NT2/D1 (cell line): ENCODE measurements around the genes ZFHX2, PCK2, PSME2, RNF31, IRF9 and GZMB.

DNA sequence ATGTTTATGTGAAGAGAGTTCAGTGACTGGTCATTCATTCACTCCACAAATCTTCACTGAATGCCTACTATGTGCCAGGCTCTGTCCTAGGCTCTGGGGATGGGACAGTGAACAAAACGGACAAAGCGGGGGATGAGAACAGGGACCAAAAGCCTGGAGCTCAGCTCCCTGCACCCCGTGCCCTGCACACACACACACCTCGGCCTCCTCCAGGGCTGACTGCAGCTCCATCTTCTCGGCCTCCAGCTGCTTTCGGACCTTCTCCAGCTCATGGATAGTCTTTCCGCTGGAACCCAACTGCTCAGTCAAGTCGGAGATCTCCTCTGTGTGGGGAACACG is 8.6 kb upstream of the MYH6 start:
- RRBS, 2 experiments = no CpG with 5 or more reads among the region's 9 CpGs

DNA sequence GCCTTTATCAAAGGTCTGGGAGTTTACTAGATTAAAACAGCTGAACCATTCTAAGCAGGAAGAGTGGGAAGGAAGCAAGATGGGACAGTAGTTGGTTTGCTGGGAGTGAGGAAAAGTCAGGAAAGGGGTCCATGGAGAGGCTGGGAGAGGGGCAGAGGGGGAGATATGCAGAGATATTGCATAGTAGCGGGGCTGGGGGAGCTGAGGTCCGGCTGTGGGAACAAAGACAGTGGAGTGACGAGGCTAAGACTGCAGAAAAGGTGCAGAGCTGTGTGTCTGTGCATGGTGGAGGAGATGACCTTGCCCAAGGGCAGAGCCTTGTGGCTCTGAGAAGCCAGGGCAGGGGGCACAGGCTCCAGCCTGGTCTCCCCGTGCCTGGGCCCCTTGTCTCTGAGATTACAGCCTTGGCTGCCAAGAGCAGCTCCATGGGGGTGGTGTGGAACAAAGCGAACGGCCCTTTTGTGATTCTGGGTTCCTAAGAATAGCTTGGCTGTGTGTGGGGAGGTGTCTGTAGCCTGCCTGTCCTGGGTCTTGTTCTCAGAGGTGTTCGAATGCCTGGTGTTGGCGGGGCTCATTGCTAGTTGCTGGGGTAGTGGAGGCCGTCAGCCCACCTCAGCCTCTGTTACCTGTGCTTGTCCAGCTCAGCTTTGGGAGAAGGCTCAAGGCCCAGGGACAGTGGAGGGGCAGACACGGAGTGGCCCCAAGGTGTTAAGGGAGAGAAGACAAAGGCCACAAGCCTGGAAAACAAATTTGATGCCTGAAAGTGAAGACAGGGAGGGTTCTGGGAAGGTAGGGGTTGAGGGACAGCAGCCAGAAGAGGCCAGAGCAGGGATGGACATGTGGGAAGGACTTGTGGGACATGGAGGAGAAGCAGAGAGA is 7.2 kb upstream of the MYH7 start:
- RRBS, 2 experiments = no CpG with 5 or more reads among the region's 10 CpGs

- RRBS, 2 experiments = no CpG with 5 or more reads among the region's 13 CpGs
Observed at GRCh38 chr14:23537078-23537737, 14.4 kb downstream of the ZFHX2 start.

- RRBS, 2 experiments = 3 to 5% methylated on average over 30 to 32 of the region's 73 CpGs
Observed at GRCh38 chr14:23550963-23552010, at the start of gene ZFHX2. Gene ZFHX2 (minus strand): TSS chr14:23551765.

- RRBS, 2 experiments = 3 to 5% methylated on average over 10 to 12 of the region's 41 CpGs
Observed at GRCh38 chr14:23566561-23567666, 677 bp downstream of the AP1G2 start.

GRCh38 chr14:23613944-23614440 is 22.2 kb upstream of the DHRS2 start:
- RRBS, 2 experiments = no CpG with 5 or more reads among the region's 2 CpGs

DNA sequence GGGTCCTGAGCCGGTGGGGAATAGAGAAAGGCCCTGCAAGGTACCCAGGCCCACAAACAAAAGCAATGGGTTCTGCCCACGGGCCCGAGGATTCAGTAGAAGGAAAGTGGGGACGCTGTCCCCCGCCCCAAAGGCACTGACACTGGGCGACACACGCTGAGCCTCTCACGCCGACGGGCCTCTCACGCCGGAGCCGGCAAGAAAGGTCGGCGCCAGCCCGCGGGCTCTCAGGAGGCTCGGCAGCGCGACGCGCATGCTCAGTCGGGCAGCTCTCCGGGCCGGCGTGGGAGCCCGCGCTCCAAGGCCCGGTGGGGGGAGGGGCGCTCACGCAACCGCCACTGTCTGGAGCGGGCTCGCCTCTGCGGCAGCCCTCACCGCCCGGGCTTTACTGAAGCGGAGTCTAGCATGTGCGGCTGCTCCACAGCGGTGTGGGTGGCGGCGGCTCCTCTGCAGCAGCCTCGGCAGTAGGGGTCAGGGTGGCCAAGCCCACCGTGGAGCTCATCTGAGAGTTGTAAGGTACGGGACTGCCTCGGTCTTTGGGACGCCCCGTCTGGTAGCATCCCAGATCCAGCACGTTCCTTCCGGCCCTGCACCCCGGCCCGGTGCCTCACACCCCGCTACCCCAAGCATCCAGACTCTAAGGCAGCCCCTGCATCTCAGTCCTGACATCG is 16.2 kb downstream of the DHRS4 start:
- RRBS, 2 experiments = no CpG with 5 or more reads among the region's 54 CpGs

- RRBS, 2 experiments = no CpG with 5 or more reads among the region's 7 CpGs
Observed at GRCh38 chr14:24067504-24068181, 3.7 kb upstream of the CPNE6 start.

DNA sequence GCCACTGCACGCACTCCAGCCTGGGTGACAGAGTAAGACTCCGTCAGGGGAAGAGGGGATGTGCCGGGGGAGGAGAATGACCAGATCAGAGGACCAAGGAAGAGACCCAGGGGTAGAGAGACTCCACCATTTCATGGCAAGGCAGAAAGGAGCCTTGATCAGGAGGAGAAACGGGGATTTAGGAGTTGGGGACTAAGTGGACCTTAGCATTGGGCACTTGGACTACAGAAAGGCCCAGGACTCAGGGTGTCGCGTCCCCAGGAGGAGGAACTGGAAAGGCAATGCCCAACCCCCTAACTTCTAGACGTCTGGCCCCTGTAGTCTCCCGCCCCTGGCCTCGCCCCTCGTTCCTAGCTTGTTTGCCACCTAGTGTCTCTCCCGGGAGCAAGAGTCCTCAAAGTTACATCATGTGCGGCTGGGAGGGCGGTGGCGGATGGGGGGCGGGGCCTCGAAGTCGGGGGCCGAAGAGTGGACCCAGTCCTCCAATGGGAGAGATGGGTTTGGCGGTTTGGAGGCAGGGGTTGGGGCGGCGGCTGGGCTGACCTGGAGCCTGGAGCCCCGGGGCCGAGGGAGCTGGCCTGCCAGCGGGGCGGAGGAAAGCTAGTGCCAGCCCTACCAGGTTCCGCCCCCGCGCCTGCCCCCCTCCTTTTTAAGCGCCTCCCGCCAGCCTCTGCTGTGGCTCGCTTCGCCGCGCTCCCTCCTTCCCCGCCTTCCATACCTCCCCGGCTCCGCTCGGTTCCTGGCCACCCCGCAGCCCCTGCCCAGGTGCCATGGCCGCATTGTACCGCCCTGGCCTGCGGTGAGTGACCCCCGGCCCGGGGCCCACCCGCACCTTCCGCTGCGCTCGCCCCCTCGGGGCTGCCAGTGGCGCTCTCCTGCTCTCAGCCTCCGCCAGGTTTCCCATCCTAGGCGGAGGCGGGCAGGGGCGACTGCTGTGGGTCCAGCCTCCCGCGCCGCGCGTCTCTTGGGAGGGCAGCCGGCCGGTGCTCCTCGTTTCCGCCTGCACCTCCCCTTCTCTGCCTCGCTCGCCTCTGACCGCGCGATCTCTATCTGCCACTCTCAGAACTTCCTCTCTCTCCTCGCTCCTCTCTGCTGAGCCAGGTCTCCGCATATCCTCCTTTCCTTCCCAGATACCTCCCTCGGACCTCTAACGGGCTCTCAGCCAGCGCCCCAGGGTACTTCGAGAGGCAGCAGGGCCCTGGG is at the start of gene PCK2:
Gene PCK2, plus strand, starts transcription at position 676 of the 1,203 bp plus-strand sequence.
- RRBS, 2 experiments = no CpG with 5 or more reads among the region's 74 CpGs

- RRBS, 2 experiments = 96 to 97% methylated on average over 5 of the region's 14 CpGs
Observed at GRCh38 chr14:24103281-24103828, 9.2 kb downstream of the PCK2 start.

GRCh38 chr14:24138729-24139264 is 2.6 kb downstream of the EMC9 start:
- RRBS, 2 experiments = 96 to 100% methylated on average over 4 of the region's 7 CpGs

GRCh38 chr14:24146461-24147415 is at the start of gene PSME2:
Gene PSME2 (minus strand): TSS chr14:24146610.
- RRBS, 2 experiments = under 1 to 2% methylated on average over 13 of the region's 50 CpGs

DNA sequence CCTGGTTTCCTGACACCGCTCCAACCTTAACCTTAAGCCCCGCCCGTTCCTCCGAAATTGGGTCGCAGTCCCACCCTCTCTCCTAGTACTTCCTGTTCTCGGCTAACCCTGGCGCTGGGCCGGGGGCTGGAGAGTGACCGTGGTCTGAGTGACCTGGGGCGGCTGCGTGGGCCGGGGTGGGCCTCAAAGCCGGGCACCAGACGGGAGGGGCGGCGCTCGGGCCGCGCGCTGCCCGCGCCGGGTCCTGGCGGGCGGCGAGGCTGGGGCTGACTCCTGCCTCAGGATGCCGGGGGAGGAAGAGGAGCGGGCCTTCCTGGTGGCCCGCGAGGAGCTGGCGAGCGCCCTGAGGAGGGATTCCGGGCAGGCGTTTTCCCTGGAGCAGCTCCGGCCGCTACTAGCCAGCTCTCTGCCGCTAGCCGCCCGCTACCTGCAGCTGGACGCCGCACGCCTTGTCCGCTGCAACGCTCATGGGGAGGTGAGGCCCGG is at the start of gene RNF31:
Gene RNF31, plus strand, starts transcription at position 83 of the 486 bp plus-strand sequence.
- RRBS, 2 experiments = 1% methylated on average over 29 to 32 of the region's 45 CpGs

- RRBS, 2 experiments = no CpG with 5 or more reads among the region's 13 CpGs
Observed at GRCh38 chr14:24160735-24161885, at the start of gene IRF9. Gene IRF9 (plus strand): TSS chr14:24161265.

GRCh38 chr14:24202570-24203329 is 2.7 kb upstream of the TSSK4 start:
- RRBS, 2 experiments = no CpG with 5 or more reads among the region's 16 CpGs

- RRBS, 2 experiments = no CpG with 5 or more reads among the region's 6 CpGs
Observed at GRCh38 chr14:24437279-24437997, 5.1 kb downstream of the SDR39U1 start.

- RRBS, 2 experiments = no CpG with 5 or more reads among the region's 15 CpGs
Observed at GRCh38 chr14:24631347-24632316, 2.4 kb downstream of the GZMB start.

- RRBS, 2 experiments = no CpG with 5 or more reads among the region's 2 CpGs
Observed at GRCh38 chr14:24634097-24634625, at the start of gene GZMB. Gene GZMB (minus strand): TSS chr14:24634190.

DNA sequence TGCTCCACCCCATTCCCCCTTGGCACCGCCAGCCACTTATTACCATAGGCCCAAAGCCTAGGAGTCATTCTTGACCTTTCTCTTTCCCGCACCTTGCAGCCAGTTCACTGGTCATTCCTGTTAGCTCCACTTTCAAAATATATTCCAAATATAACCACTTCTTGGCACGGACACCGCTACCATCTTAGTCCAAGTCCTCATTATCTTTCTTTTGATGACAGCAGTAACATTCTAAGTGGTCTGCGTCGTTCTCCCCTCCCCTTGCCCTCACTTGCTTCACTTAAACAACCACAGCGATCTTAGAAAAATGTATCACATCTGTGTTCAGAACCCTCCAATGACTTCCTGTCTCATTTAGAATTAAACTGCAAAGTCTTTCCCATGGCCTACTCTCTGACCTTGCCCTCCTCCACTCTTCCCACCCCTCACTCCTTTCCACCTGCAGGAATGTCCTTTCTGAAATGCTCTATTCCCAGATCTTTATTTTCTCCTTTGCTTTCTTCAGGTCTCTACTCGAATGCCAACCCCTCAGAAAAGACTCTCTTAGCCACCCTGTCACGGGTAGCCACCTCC is 45.7 kb upstream of the GZMB start:
- RRBS, 2 experiments = no CpG with 5 or more reads among the region's 9 CpGs